Measurements from ENCODE around the gene LAX1.

- RRBS = no CpG with 5 or more reads among the region's 2 CpGs
Observed at GRCh38 chr1:202130122-202130296, 7.3 kb downstream of the GPR37L1 start.

GRCh38 chr1:202504931-202505909, 156.7 kb downstream of the PPP1R12B start:
- RRBS = no CpG with 5 or more reads among the region's 6 CpGs

DNA sequence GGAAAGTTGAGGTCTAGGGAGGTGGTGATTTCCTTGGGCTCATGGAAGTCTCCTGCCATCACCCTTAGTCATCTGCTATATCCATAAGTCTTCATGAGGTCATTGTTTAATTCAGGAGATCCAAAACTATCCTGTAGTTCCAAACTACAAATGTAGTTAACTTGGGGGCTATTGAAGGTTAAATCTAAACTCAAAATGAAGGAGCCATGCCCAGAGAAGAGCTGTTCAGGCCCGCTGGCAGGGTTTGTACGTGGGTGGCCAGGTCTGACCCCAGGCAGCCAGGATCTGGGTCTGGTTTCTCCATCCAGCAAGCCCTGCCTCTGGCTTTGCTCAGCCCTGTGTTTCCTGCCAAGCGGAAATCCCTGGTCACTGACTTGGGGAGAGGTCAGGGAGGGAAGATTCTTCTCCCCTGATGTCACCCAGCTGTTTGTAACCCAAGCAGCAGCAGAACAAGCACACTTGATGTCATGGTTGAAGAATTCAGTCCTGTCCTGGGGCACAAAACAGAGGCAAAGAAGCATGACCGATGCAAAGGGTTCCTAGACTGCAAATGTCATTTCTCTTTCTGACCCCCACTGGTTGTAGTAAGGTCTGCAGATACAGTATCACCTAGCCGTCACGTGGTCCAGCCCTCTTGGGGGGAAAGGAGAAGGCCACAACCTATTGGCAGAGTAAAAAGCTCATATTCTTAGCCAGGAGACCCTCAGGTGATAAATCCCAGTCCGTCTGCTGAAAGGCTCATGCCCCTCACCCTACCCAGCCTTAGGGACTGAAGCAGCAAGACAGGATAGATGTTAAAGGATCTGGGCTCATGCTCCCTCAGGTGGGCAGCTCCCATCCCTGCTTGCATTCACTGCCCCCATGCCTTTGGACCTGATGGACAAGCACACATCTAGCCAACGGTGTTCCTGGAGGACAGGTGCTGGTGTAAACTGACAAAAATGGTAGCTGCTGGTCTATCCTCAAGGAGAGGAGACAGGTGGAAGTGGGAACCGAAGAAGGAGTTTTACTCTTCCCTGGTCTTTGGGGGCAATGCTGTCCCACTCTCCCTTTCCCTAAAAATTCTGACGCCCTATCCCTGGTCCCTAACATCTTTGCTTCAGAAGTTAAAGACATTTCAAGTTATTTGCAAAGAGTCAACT, 120.9 kb downstream of the SYT2 start:
- RRBS = no CpG with 5 or more reads among the region's 10 CpGs

DNA sequence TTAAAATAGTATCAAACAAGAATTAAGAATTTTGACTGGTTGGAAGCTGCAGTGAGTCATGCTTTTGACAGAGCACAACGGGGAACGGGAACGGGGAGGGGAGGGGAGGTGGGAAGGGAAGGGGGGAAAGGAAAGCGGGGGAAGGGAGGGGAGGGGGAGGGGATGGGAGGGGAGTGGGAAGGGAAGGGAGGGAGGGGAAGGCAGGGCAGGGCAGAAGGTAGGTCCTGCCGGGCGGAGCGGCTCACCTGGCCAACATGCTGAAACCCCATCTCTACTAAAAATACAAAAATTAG, 2.9 kb downstream of the RABIF start:
- RRBS = no CpG with 5 or more reads among the region's 7 CpGs

DNA sequence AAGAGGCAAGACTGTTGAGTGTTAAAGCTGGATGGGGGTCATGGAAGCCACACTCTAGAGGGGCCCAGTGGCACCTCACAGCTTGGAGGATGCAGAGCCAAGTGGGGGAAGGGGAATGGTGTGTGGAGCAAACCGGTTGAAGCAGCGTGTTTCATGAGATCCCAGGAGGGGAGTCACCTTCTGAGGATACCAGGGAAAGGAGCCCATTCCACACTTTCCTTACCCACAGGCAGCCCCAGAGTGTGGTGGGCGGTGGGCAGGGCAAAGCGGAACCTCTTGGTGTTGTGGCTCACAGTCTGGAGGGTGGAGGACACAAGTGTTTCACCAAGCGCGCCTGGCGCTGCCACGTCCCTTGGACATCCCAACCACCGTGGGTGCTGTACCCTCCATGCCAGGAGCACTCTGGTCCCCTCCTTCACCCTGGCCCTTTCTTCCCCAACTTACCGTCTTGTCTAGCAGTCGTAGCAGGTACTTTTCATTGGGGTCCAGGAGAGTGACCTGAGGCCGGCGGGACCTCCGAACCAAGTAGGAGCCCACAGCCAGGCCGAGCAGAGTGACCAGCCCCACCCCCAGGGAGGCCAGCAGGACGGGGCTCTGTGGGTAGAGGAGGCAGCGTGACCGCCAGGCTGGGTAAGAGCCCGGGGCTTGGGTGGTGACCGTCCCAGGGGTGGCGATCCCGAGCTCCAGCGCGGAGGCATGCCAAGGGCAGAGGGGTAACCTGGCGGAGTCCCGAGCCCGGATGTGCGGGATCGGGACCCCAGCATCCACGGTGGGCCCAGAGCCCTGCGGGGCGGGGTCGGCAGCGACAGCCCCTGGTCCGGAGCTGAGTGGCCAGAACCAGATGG, 530 bp downstream of the CYB5R1 start:
- RRBS = 2% methylated on average over 12 of the region's 35 CpGs

GRCh38 chr1:203059390-203060148, 26.2 kb downstream of the MYOG start:
- RRBS = no CpG with 5 or more reads among the region's 6 CpGs

DNA sequence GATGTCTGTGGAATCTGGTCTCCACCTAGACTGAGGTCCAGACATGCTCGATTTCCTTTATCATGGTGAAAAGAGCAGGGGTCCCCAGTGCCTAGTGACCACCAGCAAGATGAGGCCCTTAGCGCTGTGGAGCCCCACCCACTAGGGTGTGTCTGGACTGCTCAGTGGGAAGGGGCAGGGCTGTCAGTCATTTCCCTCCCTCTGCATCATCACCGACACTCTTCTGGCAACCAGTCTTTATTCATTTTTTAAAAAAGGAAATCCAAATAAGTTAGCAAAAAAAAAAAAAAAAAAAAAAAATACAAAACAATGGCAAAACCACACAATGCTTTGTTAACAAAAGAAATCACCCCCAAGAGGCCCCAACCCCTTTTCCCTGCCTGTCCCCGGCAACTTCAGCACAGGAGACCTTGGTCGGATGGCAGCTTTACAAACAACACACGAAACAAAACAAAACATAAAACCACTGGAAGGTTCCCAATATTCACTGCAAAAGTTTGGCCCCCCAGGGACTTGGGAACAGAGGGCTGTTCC, 2.8 kb downstream of the MYOG start:
- RRBS = no CpG with 5 or more reads among the region's 6 CpGs

- RRBS = no CpG with 5 or more reads among the region's 23 CpGs
Observed at GRCh38 chr1:203277925-203279033, 27.0 kb upstream of the BTG2 start.

DNA sequence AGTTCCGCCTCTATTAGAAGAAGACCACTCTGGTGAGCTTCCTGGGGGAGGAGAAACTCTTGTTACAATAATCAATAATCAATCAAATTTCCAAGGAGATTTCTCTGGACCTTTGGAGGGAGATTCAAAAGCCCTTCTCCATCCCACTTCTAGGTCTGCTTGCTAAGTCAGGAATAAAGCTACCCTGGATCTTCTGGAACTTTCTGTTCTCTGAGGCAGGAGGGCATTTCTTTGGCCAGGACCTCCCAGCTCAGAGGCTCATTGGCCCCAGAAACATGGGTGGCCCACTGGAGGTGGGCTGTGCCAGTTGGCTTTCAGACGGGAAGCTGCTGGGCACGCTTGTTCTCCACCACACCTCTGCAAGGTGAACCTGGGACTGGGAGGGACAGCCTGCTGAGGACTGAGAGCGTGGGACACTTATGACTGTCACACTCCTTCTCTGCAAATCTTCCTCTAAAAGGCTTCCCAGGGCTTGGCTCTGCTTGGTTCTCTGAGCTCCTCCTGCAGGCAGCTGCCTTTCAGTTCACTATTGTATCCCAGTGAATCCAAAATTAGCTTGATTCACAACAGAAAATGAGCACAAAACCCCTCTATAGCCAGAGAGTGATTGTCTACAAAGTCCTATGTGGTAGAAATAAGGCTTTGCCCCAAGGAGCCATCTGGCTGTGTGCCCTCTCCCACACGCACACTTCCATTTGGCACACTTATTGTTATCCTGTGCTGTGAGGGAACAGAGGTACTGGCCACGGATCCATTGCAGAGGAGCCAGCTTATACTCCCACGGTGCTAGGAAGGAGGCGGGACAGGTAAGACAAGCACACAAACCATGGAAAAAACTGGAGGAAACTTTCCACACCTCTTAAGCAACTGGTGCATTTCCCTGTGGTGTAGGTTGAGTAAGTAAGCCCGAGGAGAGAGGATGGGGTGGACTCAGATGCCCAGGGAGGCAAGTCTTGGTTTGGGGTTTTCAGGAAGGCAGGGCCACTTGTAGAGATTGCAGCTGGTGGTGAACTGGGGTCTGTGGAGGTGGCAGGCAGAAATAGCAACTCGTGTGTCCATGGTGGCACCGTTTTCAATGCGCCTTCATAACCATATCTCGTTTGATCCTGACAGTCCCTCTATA, 19.0 kb upstream of the BTG2 start:
- RRBS = no CpG with 5 or more reads among the region's 13 CpGs

- RRBS = no CpG with 5 or more reads among the region's 7 CpGs
Observed at GRCh38 chr1:203300758-203301360, 4.5 kb upstream of the BTG2 start.

GRCh38 chr1:203316303-203317175, 11.2 kb downstream of the BTG2 start:
- RRBS = no CpG with 5 or more reads among the region's 7 CpGs

- RRBS = 0% methylated on average over 9 of the region's 13 CpGs
Observed at GRCh38 chr1:203326928-203327258, 21.6 kb downstream of the BTG2 start.

GRCh38 chr1:203347078-203348284, 3.4 kb downstream of the FMOD start:
- RRBS = no CpG with 5 or more reads among the region's 28 CpGs

DNA sequence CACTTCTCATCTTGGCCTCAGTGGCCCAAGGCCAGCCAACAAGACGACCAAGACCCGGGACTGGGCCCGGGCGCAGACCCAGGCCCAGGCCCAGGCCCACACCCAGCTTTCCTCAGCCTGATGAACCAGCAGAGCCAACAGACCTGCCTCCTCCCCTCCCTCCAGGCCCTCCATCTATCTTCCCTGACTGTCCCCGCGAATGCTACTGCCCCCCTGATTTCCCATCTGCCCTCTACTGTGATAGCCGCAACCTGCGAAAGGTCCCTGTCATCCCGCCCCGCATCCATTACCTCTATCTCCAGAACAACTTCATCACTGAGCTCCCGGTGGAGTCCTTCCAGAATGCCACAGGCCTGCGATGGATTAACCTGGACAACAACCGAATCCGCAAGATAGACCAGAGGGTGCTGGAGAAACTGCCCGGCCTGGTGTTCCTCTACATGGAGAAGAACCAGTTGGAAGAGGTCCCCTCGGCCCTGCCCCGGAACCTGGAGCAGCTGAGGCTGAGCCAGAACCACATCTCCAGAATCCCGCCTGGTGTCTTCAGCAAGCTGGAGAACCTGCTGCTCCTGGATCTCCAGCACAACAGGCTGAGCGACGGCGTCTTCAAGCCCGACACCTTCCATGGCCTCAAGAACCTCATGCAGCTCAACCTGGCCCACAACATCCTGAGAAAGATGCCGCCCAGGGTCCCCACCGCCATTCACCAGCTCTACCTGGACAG, 7.8 kb downstream of the PRELP start:
- RRBS = 74% methylated on average over 3 of the region's 24 CpGs

DNA sequence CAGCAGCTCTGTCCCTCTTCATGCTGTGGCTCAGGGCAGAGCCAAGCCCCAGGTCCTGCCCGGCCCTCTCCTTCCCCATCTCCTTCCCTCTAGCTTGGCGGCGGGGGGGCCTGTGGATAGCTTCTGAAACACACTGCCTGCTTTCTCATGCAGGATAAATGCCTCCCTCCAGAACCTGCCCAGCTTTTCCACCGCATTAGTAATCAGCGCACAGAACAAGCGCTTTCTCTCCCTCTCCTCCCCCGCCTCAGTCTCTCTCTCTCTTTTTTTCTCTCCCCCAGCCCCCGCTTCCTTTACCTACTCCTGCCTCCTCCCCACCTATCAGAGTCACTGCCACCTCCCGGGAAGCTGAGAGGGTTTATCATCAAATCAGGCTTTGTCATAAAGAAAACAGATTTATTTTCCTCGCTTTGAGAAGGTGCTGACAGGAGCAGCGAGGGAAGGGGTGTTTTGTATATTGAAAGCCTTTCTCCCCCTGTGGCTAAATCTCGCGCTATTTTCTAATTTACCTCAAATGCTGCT, 20.1 kb downstream of the OPTC start:
- RRBS = no CpG with 5 or more reads among the region's 13 CpGs

GRCh38 chr1:203518960-203520041, 25.3 kb downstream of the OPTC start:
- RRBS = no CpG with 5 or more reads among the region's 16 CpGs

DNA sequence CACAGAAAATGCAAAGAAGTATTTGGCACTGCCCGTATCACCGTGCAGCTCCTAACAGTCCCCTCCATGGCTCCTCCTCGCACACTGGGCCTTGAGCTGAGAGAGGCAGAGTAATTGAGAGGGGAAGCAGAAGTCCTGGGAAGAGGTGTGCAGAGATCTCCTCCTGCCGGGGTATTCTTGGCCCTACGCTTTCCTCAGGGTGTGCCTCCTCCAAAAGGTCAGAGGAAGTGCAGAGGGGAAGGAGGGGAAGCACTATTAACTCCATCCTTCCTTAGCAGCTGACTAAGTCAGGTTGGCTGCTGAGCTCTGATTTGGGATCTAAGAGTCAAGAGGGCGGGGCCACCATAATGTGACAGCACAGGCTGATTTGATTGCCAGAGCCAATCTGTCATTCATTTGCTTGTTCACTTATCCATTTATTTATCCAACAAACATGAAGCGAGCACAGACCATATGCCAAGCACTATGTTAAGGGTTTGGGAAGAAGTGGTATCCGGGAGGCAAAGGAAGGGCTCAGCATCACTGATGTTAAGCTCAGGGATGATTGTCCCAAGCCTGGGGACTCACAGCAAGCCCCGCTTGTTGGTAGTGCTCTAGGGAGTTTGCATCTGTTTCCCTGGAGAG, 12.4 kb downstream of the ATP2B4 start:
- RRBS = no CpG with 5 or more reads among the region's 9 CpGs

- RRBS = no CpG with 5 or more reads among the region's 1 CpG
Observed at GRCh38 chr1:203668355-203668971, 41.8 kb downstream of the ATP2B4 start.

DNA sequence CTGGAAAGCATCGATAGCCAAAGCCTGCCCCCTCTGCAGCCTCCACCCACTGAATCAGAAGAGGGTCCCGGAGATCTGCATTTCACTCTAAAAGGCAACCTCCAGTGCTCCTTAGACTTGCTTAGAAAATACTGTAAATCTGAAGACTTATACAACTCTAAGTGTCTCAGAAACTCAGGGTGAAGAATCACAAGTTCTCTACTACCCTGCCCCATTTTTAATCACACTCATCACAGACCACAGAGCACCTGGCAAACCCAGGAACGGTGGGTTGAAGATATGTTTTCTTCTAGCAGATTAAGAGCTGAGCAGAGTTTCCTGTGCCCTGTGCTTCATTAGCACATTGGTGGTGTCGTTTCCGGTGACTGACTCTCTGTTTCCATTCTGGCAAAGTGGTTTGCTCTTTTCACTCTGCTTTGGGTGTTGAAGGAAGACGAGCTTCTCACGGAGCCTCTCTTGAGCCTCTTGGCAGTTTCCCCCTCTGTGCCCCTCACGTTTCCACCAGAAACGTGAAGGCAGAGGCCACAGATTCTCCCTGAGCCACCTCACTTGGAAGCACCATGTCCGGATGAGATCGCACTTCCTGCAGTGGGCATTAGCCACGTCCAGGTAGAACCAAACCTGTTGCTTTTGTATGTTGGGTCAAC, at the start of gene LAX1:
LAX1 (plus strand) TSS at position 409 of the 647 bp plus-strand sequence.
- RRBS = no CpG with 5 or more reads among the region's 12 CpGs

- RRBS = no CpG with 5 or more reads among the region's 5 CpGs
Observed at GRCh38 chr1:203865410-203865728, 4.0 kb downstream of the SNRPE start.

Measured in cardiac fibroblast (primary cell).